CD14-positive monocyte (primary cell): ENCODE measurements around a stretch of chr22.

DNA sequence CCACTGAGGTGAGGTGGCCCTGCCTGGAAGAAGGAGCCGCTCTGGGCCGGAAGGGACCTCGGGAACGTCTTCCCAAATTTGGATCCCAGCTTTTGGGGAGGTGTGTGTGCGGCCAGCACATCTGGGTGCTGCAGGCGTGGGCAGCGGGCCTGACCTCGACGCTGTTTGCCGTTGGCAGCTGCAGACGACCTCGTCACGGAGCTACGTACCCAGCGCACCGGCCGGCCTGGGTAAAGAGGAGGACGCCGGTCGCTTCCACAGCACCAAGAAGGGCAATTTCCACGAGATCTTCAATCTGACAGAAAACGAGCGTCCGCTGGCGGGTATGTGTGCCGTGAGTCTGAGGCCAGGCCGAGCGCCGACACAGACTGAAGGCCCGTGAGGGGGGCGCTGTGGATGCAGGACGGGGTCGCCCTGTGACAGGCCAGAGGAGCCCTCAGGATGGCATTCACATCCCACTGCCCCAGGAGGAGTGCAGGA lies 53.3 kb downstream of the GRAMD4 start:
- CAGE, long polyA plus RNA = no peak

- CAGE, long polyA plus RNA = no peak
These were observed 43.1 kb downstream of the CERK start for GRCh38 chr22:46694746-46695612.

GRCh38 chr22:46734353-46734836 lies 3.7 kb downstream of the CERK start:
- CAGE, long polyA plus RNA = no peak

DNA sequence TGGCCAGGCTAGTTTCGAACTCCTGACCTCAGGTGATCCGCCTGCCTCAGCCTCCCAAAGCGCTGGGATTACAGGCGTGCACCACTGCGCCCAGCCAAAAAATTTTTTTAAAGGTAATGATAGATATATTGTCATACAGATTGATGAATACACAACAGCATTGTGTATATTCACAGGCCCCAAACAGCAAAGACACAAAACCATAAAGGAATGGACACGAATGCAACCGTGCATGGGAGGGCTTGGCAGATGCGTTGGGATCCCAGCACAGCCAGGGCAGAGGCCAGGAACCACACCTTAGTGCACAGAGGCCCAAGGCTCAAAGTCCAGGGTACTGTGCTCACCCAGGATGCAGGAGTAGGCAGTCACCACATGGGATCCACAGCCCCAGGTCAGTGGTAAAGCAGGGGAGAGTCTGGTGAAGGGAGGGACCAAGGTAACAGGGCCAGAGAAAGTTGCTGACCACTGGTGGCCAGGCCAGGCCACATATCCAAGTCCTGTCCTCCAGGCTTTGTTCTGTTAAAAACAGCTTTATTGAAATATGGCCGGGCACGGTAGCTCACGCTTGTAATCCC lies 6.4 kb upstream of the CERK start:
- CAGE, long polyA plus RNA = no peak

- CAGE, long polyA plus RNA = no peak
These were observed 53.7 kb downstream of the TBC1D22A start for GRCh38 chr22:46816039-46816746.

GRCh38 chr22:46935376-46936167 lies 173.1 kb downstream of the TBC1D22A start:
- CAGE, long polyA plus RNA = no peak

DNA sequence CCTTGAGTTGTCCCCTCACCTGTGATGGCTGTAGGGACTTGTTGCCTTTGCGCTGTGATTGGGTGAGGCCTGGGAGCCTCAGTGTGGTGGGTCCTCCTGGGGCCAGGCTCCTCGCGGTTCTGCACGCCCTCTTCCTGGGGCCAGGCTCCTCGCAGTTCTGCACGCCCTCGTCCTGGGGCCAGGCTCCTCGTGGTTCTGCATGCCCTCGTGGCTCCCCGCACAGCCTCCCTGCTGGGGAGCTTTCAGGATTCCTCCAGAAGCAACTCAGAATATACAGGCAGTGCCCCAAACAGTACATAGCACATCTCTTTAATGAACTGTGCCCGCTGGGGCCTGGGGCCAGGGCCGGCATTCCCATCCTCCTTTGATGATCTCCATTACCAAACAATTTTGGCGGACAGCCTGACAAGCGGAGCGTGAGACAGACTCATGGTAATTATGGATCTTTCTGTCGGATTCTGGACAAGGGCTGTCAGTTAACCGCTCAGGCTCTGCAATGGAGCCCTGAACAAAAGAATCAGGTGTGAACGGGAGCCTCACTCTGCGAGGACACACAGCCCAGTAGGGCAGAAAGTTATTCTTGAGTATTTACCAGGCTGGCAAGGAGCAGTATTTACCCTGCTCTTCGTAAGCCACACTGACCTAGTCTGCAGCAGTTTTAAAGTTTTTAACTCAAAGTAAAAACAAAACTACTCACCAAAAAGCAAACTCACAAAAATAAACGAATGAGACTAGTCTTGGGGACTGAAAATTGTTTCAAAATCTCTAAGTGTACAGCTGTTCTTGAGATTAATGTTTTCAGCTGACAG lies 173.9 kb downstream of the TBC1D22A start:
- CAGE, long polyA plus RNA = no peak

DNA sequence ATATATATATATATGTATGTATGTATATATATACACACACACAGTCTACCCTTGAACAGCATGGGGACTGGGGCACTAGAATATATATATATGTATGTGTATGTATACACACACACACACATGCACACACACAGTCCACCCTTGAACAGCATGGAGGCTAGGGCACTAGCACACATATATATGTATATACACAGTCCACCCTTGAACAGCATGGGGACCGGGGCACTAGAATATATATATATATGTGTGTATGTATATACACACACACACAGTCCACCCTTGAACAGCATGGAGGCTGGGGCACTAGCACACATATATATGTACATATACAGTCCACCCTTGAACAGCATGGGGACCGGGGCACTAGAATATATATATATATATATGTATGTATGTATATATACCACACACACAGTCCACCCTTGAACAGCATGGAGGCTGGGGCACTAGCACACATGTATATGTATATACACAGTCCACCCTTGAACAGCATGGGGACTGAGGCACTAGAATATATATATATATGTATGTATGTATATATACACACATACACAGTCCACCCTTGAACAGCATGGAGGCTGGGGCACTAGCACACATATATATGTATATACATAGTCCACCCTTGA lies 178.1 kb downstream of the TBC1D22A start:
- CAGE, long polyA plus RNA = no peak

DNA sequence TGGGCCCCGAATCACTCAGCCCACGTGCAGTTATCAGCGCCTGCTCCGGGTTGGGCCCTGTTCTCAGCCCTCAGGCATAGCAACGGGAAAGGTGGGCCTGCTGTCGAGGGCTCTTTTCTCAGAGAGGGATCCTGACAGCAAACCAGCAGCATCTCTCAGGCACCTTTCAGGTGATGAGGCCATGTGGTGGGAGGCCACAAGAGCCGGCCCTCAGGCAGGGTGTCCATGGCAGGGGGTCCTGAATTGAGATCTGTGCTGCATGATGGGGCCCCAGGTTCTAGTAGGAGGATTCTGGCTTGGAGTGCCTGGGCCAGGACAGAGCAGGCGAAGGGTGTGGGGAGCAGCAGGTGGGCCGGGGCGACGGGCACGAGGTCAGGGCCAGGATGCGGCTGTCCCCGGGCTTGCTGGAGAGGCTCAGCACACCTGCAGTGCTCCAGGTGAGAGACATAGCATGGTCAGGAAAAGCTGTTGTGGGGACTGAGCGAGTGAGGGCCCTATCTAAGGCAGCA lies 280.6 kb downstream of the TBC1D22A start:
- CAGE, long polyA plus RNA = no peak

- CAGE, long polyA plus RNA = no peak
These were observed 349.1 kb downstream of the TBC1D22A start for GRCh38 chr22:47111633-47111832.

GRCh38 chr22:47162332-47162800 lies 399.9 kb downstream of the TBC1D22A start:
- CAGE, long polyA plus RNA = no peak

DNA sequence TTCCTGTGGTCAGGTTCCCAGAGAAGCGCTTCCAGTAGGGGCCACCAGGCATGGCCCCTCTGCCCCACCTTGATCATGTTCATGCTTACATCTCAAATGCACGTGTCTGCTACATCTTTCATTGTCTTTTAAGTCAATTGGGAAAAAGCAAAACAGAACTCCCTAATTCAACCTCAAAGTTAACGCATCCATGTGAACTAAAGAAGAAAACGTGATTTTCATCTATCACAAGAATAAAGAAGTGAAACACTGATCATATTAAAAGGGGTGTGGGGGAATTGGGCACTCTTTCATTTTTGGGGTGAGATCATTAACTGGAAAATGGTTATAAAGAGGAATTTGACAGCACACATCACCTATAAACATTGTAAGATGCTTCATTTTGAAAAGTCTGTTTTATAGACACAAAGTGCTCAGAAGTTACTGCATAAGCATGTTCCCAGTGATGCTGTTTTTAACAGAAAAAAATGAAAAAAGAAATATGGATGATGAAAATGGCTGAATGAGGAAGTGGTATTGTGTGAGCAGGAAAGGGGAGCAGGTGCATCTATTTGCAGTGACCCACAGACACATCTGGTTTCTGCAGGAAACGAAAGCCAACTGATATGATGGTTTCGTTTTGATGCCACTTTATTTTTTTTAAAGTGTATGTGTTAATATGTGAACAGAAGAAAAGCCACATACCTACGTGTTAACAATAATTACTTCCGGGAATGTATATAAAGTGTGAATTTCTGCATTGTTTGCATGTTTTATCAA lies 391.3 kb upstream of the TAFA5 start:
- CAGE, long polyA plus RNA = no peak

DNA sequence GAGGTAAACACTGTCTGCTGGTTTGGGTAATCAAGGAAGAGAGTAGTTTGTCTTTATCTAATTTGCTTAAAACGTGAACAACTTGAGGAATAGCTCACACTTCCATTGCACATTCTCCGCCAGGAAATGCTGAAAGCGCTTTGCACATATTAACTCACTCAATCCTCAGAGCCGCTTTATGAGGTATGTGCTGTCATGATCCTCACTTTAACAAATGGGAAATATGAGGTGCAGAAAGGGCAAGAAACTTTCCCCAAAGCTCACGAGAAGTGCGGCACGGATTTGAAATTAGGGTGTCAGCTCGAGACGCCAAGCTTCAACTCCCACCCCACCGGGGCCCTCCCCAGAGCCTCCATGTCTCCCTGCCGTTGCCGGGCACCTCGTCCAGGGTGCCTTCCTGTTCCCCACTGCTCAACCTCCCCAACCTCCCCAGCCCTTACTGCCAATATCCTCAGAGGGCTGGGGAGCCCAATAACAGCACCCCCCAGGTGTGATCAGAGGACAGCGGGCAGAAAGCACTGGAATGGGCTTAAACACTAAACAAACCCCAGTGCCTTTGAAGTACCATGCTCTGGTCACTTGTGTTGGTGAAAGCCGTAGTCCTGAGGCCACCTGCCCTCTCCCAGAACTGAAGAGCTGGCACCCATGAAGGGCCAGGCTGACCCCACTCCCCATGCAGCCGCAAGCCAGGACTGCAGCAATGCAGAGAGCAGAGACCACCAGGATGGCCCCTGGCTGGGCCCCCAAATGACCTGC lies 390.5 kb upstream of the TAFA5 start:
- CAGE, long polyA plus RNA = no peak

DNA sequence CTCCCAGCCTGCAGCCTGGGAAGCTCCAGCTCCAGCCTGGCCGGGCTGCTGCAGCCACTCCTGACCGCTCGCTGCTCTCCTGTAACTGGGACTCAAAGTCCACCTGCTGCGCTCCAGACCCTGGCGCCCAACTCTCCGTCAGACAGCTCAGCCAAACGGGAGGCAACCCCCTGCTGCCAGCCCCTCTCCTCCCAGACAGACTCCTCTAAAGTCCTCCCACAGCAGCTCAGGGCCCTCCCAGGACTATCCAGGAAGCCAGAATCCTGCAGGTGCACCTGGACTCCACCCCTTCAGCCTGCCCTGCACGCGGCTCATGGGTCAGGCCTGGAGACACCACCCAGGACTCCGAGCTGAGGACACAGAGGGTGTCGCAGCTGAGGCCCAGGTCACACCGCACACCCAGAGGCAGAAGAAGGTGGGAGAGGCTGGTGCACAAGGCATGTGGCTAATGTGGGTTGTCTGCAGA lies 212.3 kb upstream of the TAFA5 start:
- CAGE, long polyA plus RNA = no peak

GRCh38 chr22:48357150-48357631 lies 132.2 kb upstream of the TAFA5 start:
- CAGE, long polyA plus RNA = no peak

DNA sequence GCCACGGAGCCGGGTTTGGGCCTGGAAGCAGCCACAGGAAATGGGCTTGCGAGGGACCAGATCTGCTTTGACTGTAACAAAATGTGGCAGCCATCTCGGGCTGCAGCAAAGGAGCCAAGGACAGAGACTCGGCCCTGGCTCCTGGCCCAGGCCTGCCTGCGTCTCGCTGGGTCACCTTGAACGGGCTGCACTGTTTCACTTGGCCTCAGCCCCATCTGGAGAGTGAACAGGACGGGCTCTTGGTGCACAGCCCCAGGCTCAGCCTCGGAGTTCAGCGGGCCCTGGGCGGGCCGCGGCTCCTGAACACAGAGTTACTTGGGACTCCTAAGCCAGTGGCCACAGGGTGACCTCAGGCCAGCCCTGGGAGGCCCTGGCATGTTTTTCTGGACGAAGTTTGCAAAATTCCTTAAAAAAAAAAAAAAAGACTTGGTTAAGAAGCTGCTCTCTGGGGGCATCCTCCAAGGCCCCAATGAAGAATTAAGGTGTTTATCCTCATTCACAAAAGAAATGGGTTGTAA lies 12.0 kb upstream of the TAFA5 start:
- CAGE, long polyA plus RNA = no peak

- CAGE, long polyA plus RNA = no peak
These were observed 11.2 kb upstream of the TAFA5 start for GRCh38 chr22:48478002-48478655.

DNA sequence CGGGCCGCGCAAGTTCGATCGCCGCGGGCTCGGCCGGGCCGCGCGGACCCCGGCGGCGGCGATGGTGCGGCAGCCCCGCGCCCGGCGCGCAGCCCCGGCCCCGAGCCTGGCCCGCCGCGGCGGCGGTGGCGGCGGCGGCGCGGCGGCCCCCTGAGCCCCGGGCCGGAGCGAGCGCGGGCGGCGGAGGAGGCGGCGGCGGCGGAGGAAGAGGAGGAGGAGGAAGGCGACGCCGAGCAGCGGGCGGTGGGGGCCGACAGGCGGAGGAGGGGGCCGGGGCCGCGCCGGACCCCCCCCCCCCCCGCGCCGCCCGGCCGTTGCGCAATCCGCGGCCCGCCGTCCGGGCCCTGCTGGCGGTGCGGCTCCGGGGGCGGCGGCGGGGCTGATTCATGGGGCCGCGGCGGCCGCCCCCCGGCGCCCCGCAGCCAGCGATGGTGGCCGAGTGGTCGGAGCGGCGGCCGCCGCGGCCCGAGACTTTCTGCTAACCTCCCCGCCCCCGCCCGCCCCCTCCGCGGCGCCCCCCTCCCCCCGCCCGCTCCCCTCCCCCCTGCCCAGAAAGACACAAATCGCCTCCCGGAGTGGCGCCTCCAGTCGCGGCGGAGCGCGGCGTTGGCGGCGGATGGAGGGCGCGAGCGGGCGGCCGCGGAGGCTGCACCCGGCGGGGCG lies 86.5 kb downstream of the TAFA5 start:
- CAGE, long polyA plus RNA = no peak

DNA sequence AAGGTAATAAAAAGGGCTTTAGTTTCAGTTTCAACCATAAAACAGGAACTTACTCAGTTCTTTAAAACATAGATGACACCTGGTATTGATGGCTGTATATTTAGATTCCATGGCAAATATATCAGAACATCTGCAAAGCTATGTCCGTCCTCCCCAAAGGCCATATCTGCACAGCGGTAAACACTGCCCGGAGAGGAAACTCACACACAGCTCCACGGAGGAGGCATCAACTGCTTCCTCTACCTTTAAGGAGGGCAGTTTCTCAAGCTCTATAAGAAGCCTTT lies 345.1 kb downstream of the TAFA5 start:
- CAGE, long polyA plus RNA = no peak

GRCh38 chr22:49541203-49541741 lies 286.4 kb downstream of the BRD1 start:
- CAGE, long polyA plus RNA = no peak